SUDHL5 (cell line): Measurements from ENCODE around the gene TBXT.

- PRO-cap: no peak
Observed at GRCh38 chr6:162477951-162478948, 249.3 kb downstream of the PRKN start.

- PRO-cap: no peak
Observed at GRCh38 chr6:162670136-162670837, 57.3 kb downstream of the PRKN start.

DNA sequence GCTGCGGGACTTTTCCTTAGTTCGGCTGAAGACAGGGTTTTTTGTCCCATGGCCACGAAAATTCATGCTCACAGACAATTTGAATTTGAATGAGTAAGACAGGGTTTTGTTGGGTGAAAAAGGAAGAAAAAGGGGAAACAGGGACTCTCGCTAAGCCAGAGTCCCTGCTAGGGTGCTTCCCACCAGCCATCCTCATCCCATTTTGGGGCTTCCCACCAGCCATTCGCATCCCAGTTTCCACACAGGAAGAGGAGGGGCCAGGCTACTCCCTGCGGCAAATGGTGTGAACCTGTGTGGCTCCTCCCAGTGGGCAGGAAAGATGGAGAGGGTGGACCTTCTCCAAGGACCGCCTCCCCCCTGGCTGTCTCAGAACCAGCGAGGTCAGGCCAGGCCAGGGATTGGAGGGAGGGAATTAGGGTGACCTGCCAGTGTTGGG is 326.8 kb downstream of the PACRG start:
- PRO-cap: no peak

DNA sequence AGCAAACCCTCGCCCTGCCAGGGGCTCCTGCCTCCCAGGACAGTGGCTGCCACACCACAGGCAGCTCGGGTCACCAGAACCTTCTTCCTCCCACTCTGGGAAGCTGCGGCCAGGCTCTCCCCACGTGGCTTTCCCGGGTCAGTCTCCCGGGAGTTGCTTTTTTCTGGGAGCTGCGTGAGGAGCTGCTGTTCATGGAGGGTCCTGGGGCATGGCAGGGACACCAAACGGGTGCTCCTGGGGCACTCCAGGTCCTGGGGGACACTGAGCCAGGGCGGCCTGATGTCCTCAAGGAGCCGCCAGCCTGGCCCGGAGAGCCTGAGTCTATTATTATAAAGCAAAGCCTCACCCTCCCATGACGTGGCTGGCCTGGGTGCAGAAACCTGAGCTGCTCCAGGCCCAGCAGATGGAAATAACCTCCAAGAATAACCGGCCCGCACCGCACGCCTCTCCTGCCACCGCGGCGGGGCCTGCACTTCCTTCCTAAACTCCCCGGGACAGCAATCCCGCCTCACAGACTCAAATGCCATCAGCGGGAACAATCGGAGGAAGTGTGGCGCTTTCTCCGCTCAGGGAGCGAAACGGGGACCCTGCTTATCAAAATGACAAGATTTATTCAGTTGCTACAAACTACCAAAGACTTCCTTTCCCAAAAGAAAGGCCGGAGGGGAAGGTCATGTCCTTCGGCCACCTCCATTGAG is 78.9 kb upstream of the QKI start:
- PRO-cap: no peak

- PRO-cap: no peak
Observed at GRCh38 chr6:163356052-163356979, 58.2 kb upstream of the QKI start.

DNA sequence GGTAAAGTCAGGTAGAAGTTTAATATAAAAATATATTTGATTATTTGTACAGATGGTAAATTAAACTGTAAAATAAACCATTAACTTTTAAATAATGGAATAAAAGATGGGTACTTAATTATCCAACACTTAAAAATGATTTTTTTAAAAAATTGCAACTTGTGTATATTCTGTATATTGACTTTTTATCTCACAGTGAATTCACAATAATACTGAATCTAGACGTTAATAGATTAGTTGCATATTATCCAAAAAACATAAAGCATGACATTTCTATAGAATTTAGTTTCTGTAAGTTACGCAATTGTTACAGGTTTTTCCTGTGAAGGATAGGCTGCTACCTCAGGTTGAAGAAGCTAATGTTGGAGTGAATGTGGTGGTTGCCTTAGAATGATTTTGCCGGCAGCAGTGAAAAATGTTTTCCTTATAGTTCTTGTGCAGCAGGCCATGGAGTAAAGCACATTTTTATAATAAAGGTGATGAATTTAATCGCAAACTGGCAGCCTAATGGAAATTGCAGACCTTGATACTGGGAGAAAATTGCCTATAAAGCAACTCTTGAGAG is 20.5 kb downstream of the QKI start:
- PRO-cap: no peak

DNA sequence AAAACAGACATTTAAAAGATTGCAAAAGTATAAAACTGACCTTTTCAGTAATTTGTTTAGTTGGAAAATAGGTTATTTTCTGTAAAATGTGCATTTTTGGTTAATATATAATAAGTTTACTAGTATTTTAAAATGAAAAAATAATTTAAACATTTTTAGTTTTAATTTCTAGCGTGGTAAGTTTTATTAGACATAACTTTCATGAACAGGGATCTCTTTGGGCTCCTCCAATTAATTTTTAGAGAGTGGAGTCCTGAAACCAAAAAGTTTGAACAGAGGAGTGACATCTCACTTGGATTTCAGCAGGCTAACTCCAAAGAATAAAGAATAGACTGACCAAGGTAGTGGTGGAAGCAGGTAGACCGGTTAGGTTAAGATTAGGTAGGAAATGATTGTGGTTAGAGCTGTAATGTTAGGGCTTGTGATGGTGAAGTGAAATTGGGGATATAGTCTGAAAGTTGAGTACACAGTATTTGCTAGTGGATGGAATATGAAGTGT is 27.7 kb downstream of the QKI start:
- PRO-cap: no peak

- PRO-cap: no peak
Observed at GRCh38 chr6:163455227-163455632, 40.7 kb downstream of the QKI start.

DNA sequence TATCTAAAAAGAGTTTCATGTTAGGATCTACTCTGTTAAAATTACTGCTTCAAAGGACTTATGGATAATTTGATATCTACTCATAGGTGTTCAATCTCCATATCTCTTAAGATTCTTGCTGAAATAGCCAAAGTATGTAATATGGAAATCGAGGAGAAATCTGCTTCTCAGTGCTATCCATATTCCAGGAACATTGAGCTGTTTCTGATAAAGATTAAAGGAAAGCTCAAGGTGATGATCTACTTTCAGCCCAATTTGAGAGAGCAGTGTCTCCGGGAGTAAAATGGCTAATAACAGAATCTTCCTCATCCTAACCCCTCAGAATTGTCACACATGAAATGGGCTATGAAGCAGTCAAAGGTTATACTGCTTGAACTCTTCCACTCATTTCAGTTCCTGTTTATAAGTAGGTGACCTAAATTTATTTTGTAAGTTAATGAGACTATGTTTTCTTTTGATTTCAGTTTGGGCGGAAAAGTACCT is 47.0 kb downstream of the QKI start:
- PRO-cap: no peak

DNA sequence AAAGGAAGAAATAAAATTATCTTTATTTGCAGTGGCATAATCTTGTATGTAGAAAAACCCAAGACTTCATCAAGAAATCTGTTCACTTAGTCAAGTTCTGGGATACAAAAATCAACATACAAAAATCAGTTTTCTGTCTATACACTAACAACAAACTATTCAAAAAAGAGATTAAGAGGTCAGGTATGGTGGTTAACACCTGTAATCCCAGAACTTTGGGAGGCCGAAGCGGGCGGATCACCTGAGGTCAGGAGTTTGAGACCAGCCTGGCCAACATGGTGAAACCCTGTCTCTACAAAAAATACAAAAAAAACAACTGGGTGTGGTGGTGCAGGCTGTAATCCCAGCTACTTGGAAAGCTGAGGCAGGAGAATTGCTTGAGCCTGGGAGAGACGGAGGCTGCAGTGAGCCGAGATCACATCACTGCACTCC is 51.2 kb downstream of the QKI start:
- PRO-cap: no peak

GRCh38 chr6:163469080-163469345 is 54.5 kb downstream of the QKI start:
- PRO-cap: no peak

- PRO-cap: no peak
Observed at GRCh38 chr6:163533516-163533862, 119.0 kb downstream of the QKI start.

GRCh38 chr6:163578366-163579451 is 164.2 kb downstream of the QKI start:
- PRO-cap: no peak

GRCh38 chr6:163965841-163966576 is 551.5 kb downstream of the QKI start:
- PRO-cap: no peak

DNA sequence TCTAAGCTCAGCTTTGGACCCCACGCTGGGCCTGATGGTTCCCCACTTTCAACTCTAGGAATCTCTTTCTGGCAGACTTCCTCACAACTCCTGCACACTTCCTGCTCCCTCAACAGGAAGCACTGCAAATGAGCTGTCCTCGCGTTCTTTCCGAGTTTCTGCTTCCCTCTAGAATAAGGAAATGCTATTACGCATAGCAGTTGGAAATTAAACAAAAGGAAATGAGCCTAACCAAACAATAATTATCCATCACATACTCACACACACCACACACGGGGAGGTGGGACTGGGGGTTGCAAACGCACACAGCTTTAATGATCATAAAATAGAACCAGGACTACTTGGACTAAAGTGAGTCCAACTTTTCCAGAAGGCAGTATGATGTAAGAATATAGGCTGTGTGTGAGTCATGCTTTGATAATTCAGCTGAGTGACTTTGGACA is 683.4 kb downstream of the QKI start:
- PRO-cap: no peak

DNA sequence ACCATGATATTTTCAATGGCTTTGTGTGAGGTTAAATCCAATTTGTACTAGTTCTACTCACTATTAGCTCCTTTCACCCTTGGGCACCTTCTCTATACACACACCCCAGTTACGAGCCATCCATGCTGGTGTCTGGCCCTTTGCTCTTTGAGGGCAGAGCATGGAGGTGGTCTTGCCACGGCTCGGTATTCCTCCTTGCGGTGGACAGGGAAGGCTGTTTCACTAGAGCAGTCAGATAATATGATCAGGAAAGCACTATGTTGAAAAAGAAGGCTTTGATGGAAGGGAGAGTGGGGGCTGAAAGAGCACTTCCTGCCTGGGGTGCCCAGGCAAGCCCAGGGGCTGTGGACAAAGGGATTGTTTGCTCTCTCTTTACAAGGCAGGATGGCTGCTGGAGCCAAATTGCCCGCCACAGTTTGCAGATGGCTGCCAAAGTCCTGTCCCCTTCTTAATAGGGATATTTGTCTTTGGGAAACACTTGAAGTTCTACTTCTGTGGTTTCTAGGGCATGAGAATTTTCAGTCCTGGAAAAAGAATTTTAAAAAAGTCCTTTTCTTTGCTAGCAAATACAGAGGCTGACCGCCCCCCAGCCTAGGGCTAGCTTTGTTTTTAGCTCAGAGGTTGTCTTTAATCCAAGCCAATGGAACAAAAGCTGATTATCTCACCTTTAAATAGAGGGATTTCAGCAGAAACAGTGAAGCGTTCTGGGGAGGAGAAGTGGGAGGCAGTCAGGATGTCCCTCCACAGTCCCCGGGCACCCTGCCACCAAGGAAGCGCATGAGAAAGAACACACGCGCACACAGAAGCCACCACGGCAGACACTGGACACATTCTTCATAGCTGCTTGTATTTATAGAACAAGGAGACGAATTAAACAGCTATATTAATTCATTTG is 736.6 kb downstream of the QKI start:
- PRO-cap: no peak

- PRO-cap: no peak
Observed at GRCh38 chr6:164401966-164402416, 907.4 kb downstream of the C6orf118 start.

DNA sequence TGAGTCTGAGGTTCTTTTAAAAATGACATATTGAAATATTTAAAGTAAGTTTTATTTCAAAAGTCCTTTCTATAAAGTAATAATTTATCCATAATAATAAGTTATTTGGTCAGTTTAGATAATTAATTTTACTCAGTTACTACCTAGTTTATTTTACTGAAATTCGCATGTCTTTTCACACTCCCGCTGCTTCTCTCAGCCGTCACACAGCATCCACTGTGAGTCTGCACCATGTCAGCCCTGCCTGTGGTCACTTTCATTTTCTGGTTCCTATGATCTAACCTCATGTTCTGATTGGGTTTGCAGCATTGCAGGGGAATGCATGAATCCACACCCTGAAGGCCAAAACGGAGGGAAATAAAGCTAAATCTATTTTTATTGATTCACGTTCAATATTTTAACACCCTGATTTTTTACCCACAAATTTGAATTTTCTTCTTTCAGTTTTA is 47.4 kb downstream of the PDE10A start:
- PRO-cap: no peak

- PRO-cap: no peak
Observed at GRCh38 chr6:165641635-165642257, 21.3 kb downstream of the PDE10A start.

DNA sequence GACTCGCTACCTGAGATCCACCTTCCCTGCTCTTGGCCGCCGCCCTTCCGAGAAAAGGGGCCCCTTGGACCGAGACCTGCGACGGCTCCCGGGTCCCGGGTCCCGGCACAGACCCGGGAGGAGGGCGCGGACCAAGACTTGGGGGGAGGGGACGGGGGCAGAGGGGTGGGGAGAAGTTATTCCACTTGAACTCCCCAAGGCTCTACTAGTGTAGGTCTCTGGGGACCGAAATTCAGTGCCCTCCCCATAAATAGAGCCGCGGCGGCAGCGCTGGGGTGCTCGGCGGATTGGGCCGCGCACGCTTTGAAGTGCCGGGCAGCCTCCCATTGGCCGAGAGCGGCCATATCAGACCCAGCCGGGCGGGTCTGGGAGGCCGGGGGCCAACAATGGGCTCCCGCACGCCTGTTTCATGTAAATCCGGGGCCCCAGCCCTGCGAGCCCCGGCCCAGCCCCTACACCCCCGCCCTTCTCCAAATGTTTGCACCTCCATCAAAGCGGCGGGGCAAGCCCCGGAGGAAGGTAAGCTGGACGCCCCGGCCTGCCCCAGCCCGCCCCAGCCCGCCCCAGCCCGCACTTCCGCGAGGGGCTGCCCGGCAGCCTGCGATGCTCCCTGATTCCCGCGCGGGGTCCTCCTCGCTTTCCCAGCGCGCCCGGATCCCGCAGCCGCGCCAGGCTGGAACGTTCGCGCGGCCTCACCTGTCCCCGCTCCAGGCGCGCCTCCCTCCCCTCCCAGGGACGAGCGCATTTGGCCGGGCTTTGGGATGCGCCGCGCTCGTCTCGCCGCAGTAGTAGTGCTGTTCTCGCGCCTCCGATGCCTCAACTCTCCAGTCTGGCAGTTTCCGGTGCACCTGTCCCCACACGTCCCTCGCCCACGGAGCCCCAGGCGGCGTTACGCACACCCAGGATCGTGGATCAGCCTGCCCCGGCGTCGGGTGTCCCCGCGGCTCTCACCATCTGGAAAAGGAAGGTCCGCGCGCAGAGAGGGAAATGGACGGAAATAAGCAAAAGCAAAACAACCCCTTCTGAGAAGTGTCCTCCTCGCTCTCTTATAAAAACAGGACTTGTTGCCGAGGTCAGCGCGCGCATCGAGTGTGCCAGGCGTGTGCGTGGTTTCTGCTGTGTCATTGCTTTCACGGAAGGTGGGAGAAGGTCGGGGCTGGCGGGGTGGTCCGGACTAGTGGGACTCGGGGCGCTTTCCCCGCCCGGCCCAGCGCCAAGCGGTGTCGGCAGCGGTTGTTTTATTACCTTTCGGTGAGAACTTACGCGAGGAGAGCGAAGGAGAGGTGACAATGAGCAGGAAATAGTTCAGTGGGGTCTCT is at the start of gene TBXT:
TBXT (minus strand) TSS at position 220 of the 1,319 bp plus-strand sequence.
- PRO-cap: no peak